Subcutaneous adipose tissue (tissue), 3 donors: Measurements from ENCODE around the gene ANGPTL7.

DNA sequence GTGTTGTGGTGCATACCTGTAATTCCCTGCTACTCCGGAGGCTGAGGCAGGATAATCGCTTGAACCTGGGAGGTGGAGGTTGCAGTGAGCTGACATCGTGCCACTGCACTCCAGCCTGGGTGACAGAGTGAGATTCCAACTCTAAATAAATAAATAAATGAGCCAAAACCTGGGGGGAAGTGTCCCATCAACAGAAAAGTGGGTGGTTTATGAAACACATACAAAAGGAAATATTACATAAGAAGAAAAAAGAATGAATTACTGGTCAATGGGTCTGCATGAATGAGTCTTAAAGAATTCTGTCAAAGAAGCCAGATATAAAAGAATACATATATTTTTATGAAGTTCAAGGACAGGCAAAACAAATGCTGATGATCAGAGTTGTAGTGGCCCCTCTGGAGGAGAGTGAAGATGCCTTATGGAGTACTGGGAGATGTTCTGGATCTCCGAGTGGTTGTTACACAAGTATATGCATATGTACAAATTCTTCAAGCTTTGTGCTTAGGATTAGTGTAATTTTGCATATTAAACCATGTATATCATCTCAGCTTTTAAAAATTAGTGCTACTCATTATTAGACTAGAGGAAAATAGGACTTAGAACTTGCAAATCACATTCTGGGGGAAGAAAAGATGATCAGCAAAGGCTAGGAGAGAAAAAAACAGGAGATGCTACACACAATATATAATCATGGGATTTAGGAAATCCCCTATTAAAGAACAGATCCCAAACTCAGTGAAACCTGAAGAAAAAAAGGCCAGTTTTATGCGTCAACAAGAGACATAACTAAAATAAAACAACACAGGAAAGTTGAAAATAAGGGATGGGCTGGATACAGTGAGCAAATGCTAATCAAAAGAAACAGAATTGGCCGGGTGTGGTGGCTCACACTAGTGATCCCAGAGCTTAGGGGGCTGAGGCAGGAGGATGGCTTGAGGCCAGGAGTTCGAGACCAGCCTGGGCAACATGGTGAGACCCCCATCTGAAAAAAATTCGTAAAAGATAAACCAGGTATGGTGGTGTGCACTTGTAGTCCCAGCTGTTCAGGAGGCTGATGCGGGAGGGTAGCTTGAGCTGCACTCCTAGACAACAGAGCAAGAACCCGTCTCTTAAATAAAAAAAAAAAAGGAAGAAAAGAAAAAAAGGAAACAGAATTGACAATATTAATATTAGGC is 99.6 kb downstream of the PEX14 start:
- PRO-cap, result no peak
- RAMPAGE, long total RNA, 3 experiments, result no peak in any of the 3 experiments

- PRO-cap, result no peak
- RAMPAGE, long total RNA, 3 experiments, result no peak in any of the 3 experiments
These were observed 124.4 kb downstream of the PEX14 start for GRCh38 chr1:10599025-10599711.

- PRO-cap, result no peak
- RAMPAGE, long total RNA, 3 experiments, result no peak in any of the 3 experiments
These were observed 147.3 kb downstream of the PEX14 start for GRCh38 chr1:10622021-10622469.

GRCh38 chr1:10654369-10654771 is 142.1 kb downstream of the CASZ1 start:
- PRO-cap, result no peak
- RAMPAGE, long total RNA, 3 experiments, result no peak in any of the 3 experiments

- PRO-cap, result no peak
- RAMPAGE, long total RNA, 3 experiments, result no peak in any of the 3 experiments
These were observed 132.0 kb downstream of the CASZ1 start for GRCh38 chr1:10664287-10664923.

GRCh38 chr1:10665043-10665721 is 131.3 kb downstream of the CASZ1 start:
- PRO-cap, result no peak
- RAMPAGE, long total RNA, 3 experiments, result no peak in any of the 3 experiments

GRCh38 chr1:10671585-10671844 is 124.9 kb downstream of the CASZ1 start:
- PRO-cap, result no peak
- RAMPAGE, long total RNA, 3 experiments, result no peak in any of the 3 experiments

- PRO-cap, result no peak
- RAMPAGE, long total RNA, 3 experiments, result no peak in any of the 3 experiments
These were observed 42.1 kb downstream of the CASZ1 start for GRCh38 chr1:10754281-10754843.

- PRO-cap, result no peak
- RAMPAGE, long total RNA, 3 experiments, result no peak in any of the 3 experiments
These were observed 40.2 kb downstream of the CASZ1 start for GRCh38 chr1:10756376-10756608.

GRCh38 chr1:10759173-10760338 is 36.9 kb downstream of the CASZ1 start:
- PRO-cap, result no peak
- RAMPAGE, long total RNA, 3 experiments, result no peak in any of the 3 experiments

DNA sequence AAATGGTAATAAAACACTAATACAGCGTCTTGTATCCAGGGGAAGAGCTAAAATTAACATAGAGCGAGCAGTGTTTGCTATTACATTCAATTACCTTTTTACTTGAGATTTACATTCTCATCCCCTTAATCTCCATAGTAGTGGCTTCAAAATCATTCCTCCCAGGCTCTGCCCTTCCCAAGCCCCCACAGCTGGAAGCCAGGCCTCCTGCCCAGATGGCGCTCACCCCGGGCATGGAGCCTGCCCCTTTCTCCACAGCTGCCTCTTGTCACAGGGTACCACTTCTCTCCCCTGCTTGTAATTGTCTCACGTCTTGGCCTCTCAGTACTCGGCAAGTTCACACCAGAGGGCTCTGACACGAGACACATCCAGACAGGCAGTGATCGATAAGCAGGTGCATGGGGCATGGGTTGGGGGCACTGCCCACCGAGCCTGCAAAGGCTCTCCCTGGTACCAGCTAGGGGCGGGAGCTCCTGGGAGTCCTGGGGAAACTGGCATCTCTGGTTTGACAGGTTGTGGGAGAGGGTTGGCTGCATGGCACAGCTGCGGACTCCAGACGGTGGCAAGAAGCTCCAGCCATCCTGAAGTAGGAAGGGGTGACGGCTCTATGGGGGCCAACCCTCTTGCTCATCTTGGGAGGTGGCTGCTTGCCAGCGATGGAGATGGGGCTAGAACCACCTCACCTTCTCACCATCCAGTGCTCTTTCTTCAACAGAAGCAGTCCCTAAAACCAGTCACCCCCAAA is 20.1 kb downstream of the CASZ1 start:
- PRO-cap, result no peak
- RAMPAGE, long total RNA, 3 experiments, result no peak in any of the 3 experiments

DNA sequence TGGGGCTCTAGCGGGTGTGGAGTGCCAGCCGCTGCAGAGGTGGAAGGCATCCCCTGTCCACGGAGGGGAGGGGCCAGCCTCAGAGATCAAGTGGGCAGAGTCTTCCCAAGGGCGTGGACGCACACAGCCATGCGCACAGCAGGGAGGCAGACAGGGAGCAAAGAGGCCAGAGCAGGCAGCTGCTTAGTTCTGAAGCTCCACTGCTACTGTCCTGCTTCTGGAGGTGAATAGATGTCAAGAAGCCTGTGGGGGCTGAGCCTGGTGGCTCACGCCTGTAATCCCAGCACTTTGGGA is 40.9 kb upstream of the CASZ1 start:
- PRO-cap, result no peak
- RAMPAGE, long total RNA, 3 experiments, result no peak in any of the 3 experiments

GRCh38 chr1:10980685-10981351 is 1.1 kb downstream of the C1orf127 start:
- PRO-cap, result no peak
- RAMPAGE, long total RNA, 3 experiments, result no peak in any of the 3 experiments

- PRO-cap, result no peak
- RAMPAGE, long total RNA, 3 experiments, result no peak in any of the 3 experiments
These were observed 1.5 kb downstream of the MASP2 start for GRCh38 chr1:11045339-11046076.

DNA sequence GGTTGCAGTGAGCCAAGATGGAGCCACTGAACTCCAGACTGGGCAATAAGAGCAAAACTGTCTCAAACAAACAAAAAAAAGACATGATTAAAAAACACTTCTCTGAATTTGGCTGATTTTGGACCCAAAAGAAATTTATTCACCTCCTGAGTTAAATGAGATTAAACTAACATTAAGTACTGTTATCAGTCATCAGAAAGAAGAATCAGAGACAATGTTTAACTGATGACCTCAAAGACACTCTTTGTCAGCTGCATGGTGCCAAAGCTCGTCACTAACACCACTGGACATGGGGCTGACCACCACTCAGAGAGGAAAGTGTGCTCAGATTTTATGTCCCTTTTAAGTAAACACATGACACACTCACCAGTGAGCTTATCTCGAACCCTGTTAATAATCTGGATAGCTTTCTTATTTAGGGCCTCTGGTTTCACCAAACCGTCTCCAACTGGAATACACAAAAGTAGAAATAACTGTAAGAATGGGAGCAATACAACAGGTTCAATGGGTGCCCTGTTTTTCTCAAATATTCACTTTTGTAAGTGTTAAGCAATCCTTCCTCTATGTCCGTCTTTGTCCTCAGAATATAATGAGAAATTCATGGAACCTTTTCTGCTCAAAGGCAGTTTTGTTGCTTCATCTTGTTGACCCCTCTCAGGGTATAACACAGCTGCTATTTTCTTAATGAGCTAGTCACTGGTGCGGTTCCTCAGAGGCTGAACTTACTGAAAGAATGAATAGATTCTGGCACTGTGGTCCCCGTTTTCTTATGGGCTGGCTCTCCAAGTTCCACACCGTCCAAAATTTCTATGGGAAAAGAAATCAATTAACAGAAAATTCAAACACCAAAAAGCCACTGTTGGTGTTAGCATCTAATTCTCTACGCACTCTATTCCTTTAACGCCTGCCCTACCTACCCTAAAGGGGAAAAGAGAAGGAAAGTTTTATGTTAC is 9.5 kb upstream of the EXOSC10 start:
- PRO-cap, result no peak
- RAMPAGE, long total RNA, 3 experiments, result no peak in any of the 3 experiments

- PRO-cap, result no peak
- RAMPAGE, long total RNA, 3 experiments, result no peak in any of the 3 experiments
These were observed 33.1 kb upstream of the EXOSC10 start for GRCh38 chr1:11132714-11133246.

DNA sequence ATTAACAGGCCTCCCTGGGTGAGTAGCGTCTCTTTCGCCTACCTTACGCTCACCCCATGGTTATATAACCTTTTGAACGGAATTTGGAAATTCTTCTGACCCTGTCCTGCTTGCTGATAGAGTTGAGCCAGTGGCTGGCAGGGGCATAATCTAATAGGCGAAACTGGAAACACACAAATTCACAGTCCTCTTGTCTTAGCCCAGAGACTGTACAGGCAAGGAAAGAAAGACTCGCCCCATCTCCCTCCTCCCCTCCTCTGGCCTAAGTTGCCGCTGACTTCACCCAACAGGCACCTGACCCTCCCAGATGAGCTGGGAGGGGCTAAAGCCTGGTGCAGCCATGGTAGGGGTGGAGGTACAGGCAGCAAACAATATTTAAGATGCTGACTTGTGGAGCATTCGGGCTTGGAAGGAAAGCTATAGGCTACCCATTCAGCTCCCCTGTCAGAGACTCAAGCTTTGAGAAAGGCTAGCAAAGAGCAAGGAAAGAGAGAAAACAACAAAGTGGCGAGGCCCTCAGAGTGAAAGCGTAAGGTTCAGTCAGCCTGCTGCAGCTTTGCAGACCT is at the start of gene ANGPTL7:
Gene ANGPTL7 (plus strand): TSS at position 402 of the 566 bp plus-strand sequence.
- PRO-cap, result no peak
- RAMPAGE, long total RNA, 3 experiments, result start-site peak on the plus strand in 1 of 3 experiments, centred at position 400 of the sequence, 66 reads per replicate

DNA sequence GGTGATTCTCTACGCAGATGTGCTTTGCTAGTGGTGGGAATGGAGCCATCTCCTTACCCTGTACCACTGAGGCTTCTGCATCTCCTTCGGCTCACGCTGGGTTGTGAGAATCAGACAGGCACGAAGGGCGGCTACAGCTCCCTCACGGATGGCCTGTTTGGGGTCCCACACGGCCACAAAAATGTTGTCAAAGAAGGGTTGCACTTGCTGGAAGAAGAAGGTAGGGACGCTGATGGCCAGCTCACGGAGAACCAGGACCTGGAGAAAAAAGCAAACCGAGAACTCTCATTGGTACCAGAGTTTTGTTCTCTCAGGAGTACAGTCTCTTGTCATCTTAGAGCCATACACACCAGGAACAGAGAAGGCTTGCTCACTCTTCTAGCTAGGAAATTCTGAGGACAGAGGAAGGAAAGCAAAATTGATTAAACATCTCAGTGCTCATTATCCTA is 6.4 kb downstream of the MTOR start:
- PRO-cap, result no peak
- RAMPAGE, long total RNA, 3 experiments, result start-site peak on the minus strand in 1 of 3 experiments, centred at position 133 of the sequence, 21 reads per replicate

GRCh38 chr1:11256871-11257211 is 5.5 kb downstream of the MTOR start:
- PRO-cap, result no peak
- RAMPAGE, long total RNA, 3 experiments, result no peak in any of the 3 experiments

DNA sequence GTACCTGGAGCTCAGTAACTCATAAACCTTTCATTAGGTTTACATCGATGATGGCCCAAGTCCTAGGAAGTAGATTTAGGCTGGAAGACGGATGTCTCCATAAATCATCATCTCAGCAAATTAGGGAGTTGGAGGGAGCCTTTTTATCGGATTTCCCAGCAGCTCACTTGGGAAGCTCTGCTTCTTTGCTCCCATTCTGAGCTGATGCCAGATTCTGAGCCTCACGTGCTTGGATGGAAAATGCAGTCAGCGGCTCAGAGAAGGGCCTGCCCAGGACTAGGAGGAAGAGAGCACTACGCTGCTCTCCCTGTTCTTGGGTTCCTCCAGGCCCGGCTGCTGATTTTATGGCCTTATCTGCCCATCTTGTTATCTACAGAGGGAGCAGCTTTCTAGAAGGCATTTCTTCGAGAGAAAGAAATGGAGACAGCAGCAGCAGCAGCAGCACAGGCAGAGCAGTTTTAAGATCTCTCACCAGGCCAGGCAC is 42.0 kb downstream of the UBIAD1 start:
- PRO-cap, result no peak
- RAMPAGE, long total RNA, 3 experiments, result no peak in any of the 3 experiments